Jurkat, Clone E6-1 (cell line): ENCODE results near the genes DEPP1, ZFAND4, NCOA4, PTPN20, SYT15B and FAM25C.

DNA sequence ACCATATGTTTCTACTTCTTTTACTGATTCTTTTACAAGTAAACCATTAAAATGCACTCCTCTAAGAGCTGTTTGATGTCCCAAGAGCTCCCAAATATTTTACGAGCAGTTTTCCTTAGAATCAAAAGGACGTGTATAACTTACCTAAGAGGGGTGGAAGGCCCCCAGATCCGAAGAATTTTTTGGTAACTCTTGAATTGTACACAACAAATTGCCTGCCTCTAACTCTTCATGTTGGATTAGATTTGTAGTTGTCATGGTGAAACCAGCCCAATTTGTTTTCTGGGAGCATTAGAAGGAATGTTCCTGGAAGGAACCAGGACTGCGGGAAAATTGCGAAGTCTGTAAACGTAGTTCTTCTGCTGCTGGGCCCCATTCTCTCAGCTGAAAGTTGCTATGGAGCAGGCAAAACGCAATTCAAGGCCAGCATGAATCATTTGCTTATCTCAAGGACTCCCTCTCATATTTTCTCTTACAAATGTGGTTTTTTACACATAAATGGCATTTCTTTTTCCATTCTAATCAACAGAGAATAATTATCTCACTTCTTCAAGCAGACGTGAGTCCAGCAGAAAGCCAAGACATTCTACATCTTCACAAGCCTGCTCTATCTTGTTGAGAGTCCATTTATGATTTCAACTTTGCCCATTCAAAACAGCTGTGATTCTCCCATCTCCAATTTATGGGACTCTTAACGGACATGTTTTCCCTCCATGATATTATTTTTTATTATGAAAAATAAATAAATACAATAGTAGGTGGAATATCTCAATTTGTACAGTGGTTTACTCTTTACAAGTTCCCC lies 124.6 kb upstream of the TMEM72 start:
- RRBS: no CpG with 5 or more reads among the region's 9 CpGs

GRCh38 chr10:44882376-44882575 lies 28.9 kb upstream of the TMEM72 start:
- RRBS: no CpG with 5 or more reads among the region's 4 CpGs

GRCh38 chr10:44973173-44974444 lies 5.0 kb downstream of the DEPP1 start:
- RRBS: 37% methylated on average over 1 of the region's 21 CpGs

- RRBS: no CpG with 5 or more reads among the region's 10 CpGs
These were observed at the start of gene DEPP1 for GRCh38 chr10:44978515-44979191. Gene DEPP1 (minus strand): TSS chr10:44978809.

DNA sequence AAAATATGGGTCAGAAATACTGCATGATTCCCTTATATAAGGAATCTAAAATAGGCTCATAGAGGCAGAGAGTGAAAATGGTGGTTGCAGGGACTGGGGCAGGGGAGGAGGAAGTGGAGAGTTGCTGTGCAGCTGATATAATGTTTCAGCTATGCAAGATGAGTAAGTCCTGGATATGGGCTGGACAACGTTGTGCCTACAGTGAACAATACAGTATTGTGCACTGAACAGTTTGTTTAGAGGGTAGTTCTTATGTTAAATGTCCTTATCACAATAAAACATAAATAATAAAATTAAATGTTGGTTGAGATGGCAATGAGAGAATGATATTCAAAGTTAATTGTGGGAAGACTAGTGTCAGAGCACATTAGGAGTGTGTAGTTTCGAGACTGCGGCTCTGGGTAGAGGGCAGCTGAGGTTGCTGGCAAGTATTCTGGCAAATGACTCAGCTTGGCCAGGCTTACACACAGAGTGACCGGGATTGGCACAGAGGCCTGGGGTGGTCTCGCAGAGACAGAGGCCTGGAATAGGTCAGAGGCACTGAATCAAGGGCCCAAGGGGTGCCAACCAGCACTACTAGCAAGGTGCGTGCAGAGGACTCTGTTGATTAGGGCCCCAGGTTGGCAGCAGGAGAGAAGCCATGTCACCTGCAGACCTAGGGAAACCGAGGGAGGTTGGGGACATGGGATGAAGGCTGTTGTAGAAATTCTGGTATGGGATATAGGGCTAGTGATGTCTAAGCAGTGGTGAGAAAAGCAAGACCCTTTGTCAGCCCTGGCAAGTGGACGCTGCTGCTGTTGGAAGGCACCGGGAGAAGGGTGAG lies 2.8 kb upstream of the DEPP1 start:
- RRBS: 98% methylated on average over 1 of the region's 9 CpGs

DNA sequence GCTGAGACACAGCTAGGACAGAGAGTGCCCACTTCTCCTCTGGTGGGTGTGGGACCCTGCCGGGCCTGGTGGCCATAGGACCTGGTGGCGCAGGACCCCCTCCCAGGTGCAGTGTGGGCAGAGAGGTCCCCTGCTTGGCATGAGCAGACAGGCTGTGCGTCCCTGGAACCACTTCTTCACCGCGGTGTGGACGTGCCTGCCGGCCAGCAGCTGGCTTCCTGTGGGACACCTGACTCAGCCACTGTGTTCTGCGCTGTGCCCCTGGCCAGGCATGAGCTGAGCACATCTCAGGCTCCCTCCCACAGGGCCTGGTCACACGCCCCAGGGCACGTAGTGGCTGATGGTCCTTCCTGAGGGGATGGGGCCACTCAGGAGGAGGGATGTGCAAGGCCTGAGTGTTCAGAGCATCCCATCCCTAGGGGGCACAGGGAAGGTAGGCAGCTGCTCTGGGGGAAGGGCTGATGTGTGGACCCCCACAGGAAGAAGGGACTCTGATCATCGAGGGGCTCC lies 3.5 kb upstream of the DEPP1 start:
- RRBS: 100% methylated on average over 1 of the region's 11 CpGs

- RRBS: no CpG with 5 or more reads among the region's 15 CpGs
These were observed 45.8 kb downstream of the ALOX5 start for GRCh38 chr10:45419665-45420318.

- RRBS: no CpG with 5 or more reads among the region's 9 CpGs
These were observed 45.5 kb upstream of the MARCHF8 start for GRCh38 chr10:45580185-45581529.

DNA sequence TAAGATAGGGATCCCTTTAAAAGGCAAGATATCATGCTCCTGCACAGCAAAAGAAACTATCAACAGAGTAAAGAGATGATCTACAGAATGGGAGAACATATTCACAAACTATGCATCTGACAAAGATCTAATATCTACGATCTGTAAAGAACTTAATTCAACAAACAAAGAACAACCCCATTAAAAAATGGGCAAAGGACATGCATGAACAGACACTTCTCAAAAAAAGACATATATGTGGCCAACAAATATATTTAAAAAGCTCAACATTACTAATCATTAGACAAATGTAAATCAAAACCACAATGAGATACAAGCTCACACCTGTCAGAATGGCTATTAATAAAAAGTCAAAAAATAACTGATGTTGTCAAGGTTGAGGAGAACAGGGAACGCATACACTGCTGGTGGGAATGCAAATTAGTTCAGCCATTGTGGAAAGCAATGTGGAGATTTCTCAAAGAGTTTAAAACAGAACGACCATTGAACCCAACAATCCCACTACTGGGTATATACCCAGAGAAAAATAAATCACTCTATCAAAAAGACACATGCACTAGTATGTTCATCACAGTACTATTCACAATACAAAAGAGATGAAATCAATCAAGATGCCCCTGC lies 19.2 kb downstream of the ZFAND4 start:
- RRBS: no CpG with 5 or more reads among the region's 3 CpGs

DNA sequence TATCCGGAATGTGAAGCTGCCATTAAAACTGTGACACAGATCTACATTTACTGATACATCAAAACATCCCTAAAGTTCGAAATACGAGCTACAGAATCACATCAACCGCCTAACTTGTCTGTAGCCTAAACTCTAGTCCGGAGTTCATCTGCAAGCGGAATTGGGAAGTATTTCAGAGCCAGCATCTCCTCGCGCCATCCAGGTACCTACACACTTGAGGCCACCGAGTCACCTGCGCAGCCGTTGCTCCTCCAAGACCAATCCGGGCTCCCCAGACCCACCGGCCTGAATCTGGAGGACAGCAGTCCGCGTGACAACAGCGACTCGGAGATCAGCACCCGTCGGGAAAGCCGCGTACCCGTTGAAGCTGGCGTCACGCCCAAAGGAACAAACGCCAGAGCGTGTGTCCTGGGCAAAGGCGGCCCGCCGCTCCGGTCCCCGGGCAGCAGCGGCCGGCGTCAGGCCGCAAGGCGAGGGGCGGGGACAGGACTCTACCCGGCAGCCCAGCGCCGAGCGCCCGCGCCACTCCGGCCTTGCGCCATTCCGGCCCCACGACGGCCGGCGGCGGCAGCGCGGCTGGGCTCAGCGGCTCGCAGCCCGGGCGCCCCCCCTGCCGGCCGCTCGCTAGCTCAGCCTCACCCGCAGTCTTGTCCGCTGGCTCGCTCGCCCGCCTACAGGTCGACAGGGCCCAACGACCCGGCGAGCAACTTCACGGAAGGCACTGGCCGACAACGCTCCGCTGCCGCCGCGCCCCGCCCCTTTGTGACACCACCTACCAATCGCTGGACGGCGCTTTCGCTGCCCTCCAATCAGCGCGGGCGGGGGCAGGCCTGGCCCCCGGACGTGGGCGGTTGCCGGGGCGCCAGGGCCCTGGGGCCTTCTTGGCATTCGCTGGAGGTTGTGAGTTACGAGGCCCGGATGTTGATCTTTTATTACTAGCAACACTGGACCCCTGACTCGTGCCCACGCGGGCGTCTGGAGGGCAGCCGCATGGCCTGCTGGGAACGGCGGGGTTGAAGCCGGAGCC lies at the start of gene ZFAND4:
Gene ZFAND4 (minus strand): TSS at position 733 of the 1,027 bp plus-strand sequence.
- RRBS: 9% methylated on average over 30 of the region's 100 CpGs

DNA sequence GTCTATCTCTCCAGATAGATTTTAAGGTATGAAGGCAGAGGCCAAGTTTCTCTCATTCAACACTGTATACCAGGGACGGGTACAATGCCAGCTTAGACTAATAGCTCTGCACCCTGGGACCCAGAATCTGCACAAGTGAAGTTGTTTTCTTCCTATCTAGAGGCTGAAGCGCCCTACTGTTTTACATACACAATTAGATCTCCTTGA lies 929 bp upstream of the TIMM23 start:
- RRBS: no CpG with 5 or more reads among the region's 2 CpGs

DNA sequence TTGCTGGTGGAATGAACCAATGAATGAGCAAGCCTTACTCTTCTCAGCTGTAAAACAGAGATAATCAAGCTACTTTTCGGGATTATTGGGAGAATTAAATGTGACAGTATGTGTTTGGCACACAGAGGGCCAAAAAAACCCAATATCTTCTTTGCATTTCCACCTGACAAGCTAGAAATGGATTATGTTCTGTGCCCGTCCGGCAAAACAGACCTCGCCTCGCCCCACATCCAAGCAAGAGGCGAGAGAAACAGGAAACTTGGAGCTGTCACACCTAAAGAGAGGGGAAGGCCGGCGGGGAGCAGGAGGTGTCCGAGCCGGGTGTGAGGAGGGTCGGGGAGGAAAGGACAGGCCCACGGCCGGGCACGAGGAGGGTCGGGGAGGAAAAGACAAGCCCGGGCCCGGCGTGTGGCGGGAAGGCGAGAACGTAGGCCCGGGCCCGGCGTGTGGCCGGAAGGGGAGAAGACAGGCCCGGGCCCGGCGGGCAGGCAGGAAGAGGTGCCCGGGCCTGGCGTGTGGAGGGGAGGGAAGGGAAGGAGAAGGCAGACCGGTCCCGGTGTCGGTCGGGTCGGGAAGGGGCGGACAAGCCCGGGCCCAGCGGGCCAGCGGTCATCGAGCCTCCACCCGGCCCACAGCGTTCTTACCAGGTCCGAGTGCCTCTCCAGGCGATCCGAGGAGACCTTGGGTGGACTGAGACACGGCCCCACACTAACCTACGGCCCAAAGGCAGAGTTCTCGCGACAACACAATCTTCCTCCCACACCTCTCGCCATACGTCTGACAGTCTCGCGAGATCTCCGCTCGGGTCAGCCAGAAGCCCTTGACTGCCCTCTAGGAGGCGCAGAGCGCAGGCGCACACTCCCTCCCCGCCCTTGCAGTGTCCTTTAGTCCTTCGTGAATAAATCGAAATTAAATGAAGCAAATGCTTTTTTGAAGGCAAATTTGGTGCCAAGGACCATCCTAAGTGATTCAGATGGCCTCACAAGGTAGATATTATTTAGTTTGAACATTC lies at the start of gene NCOA4:
Gene NCOA4 (minus strand): TSS at position 742 of the 1,012 bp plus-strand sequence.
- RRBS: no CpG with 5 or more reads among the region's 61 CpGs

GRCh38 chr10:46092174-46093045 lies 46.3 kb upstream of the MSMB start:
- RRBS: no CpG with 5 or more reads among the region's 11 CpGs

- RRBS: no CpG with 5 or more reads among the region's 10 CpGs
These were observed 13.3 kb downstream of the ANTXRL start for GRCh38 chr10:46299969-46300547.

- RRBS: no CpG with 5 or more reads among the region's 30 CpGs
These were observed at the start of gene PTPN20 for GRCh38 chr10:46911152-46911552. Gene PTPN20 (plus strand): TSS chr10:46911428.

GRCh38 chr10:47763038-47763609 lies at the start of gene SYT15B:
Gene SYT15B (minus strand): TSS chr10:47763592.
- RRBS: no CpG with 5 or more reads among the region's 45 CpGs

DNA sequence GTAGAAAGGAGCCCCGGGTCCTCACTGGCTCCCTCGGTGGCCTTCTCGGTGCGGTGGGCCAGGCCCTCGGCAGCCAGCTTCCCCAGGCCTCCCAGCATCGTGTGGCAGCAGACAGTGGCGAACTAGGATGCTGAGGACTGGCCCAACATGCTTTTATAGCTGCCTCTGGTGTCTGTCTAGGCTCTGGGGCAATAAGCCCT lies at the start of gene FAM25C:
Gene FAM25C (minus strand): TSS at position 124 of the 200 bp plus-strand sequence.
- RRBS: no CpG with 5 or more reads among the region's 7 CpGs

DNA sequence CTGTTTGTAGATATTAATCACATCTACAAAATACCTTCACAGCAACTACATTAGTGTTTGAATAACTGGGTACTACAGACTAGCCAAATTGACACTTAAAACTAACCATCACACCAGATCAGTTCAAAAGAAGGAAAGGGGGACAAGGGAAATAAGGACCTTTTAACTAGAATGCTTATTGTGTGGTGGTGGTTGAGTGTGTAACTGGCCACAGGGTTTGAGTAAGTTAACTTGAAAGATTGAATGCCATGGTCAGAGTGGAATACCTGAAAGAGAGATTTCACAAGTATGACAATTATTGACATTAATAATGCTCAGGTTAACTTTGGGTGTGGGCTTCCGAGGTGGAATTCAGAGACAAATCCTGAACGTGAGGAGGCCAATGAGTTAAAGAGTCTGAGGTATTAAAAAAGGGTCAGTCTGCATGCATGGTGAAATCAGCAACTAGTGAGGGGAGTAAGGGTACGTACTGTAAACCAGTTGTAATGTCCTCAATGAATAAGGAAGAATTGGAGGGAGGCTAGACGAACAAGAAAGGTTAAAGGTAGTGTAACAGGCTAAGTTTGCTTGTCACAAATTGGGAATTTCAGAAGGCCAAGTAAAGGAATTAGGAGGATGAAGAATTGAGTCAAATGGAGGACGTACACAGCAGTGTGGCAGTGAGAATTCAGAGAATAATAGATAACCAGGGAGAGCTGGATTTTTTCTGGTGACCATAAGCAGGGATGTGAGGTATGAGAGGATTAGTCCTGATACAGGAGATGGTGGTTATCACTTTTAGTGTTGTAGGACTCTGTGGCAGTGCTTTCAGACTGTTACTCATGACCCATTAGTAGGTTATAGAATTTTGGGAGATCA lies 12.0 kb downstream of the MAPK8 start:
- RRBS: no CpG with 5 or more reads among the region's 5 CpGs

- RRBS: no CpG with 5 or more reads among the region's 3 CpGs
These were observed 63.7 kb downstream of the MAPK8 start for GRCh38 chr10:48369972-48370820.

DNA sequence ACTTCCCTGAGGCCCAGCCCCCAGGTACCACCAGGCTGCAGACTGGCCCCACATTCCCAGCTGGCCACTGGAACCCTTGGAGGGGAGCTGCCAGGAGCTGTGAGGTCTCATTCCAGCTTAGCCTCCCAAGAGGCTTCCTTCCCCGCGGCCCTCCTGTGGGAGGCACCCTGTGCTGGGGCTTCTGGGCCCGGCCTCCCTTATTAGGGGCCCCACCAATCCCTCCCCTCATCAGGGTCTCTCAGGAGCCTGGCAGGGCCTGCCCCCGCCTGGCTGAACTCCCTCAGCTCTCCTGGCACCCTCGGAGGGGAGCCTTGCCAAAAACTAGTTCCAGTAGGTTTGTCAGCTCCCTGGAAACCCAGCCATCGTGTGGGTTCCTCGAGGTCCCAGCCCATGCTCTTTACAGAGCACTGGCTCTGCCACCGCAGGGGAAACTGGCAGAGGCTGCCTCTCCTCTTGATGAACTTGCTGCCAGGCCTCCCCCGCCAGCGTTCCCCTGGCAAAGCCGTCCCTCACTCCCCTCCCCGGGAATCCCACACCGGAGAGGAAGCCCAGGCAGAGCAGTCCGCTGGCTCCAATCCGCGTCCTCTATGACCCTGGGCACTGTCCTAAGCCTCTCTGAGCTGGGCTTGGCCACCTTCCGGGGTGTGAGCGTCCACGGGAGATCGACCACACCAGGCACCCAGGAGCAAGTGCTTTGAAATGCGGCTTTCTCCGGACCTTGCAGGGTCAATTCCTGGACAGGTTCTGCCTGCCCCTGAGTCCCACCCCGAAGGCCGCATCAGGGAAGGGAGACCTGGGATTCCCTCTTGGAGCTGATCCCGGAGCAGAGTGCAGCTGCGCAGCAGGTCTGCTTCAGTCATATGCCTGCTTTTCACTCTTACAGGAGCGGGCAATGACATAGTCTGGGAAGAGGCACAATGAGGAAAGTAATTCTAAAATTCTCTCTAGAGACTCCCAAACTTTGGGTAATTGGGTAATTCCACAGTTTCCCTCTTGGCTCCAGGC lies 139.7 kb downstream of the ARHGAP22 start:
- RRBS: 92% methylated on average over 6 of the region's 27 CpGs